ENCODE data around the genes ADGRE1 and MBD3L5.

DNA sequence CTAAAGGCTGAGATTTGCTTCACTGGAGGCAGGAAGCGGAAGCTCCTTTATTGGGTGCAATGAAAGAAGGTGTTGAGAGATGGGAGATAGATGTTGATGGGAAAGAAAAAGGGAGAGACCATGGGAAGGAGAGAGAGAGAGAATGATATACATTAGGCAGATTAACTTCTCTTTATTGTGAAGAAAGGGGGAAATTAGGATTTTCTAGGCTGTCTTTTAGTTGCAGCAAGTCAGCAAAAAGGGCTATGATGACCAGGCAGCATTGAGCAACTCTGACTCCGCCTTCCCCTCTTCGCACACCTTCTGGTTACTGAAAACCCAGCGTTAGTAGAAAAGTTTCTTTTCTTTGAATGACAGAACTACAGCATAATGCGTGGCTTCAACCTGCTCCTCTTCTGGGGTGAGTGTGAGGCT, at the start of gene ADGRE1:
Gene ADGRE1 (plus strand): TSS at position 340 of the 414 bp plus-strand sequence.
- PRO-cap: no peak

GRCh38 chr19:7030178-7030876, at the start of gene MBD3L5:
Gene MBD3L5, plus strand, starts transcription at chr19:7030578.
- PRO-cap: no peak

DNA sequence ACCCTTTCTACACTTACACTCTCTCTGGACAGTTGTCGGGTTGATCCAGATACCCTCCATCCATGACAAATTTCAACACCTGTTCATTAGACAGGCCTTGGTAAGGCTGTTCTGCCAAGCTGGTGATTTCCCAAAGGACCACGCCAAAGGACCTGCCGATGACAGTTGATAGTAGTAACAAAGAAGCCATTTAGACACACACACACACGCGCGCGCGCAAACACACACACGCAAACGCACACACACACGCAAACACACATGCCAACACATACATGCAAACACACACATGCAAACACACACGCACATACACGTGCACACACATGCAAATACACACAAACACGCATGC, 49.9 kb downstream of the ZNF557 start:
- PRO-cap: no peak

DNA sequence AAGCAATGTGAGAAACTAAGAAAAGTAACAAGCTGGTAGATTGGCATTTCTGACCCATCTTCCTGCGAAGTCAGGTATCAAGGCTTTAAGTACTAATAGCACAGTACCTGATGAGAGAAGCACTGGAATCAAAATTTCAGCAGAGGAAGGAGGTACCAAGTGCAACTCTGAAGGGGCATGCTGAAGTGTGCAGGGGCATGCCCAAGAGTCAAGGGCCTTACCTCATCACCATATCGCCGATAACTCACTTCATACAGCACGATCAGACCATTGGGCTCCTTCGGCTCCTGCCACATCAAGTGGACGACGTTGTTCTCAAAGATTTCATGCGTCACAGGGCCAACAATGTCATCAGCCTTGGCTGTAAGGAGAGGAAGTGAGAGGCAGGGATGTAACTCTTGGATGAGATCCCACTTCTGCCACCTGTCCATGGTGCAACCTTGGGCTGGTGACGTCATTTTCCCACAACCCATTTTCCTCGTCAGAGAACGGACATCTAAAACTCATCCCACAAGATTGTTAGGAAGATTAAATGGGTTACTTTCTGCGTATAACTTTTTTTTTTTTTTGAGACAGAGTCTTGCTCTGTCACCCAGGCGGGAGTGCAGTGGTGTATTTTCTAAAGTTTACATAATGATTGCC, 72.1 kb downstream of the ZNF557 start:
- PRO-cap: no peak

GRCh38 chr19:7211453-7212056, 82.7 kb downstream of the INSR start:
- PRO-cap: no peak

GRCh38 chr19:7500742-7501725, 3.7 kb downstream of the TEX45 start:
- PRO-cap: bidirectional peak, plus-strand start at chr19:7501285, minus-strand start at chr19:7501166

DNA sequence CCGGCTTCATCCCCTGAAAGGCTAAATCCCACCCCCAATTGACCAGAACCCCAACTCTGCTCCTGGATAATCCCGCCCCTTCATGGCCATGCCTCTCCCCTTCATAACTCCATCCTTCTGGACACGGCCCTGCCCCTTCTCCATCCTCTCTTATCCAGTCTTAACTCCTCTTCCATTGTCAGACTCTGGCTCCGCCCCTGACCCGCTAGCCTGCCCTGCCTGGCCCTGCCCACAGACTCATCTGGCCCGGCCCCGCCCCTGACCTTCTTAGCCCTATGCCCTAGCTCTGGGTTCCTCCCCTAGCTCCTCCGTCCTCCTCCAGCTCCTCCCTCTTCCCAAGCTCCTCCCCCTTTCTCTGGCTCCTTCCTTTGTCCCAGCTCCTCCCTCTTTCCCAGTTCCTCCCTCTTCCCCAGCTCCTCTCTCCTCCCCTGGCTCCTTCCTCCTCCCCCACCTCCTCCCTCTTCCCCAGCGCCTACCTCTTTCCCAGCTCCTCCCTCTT, 9.1 kb downstream of the TEX45 start:
- PRO-cap: no peak

GRCh38 chr19:7553483-7553960, 18.0 kb downstream of the PNPLA6 start:
- PRO-cap: no peak

DNA sequence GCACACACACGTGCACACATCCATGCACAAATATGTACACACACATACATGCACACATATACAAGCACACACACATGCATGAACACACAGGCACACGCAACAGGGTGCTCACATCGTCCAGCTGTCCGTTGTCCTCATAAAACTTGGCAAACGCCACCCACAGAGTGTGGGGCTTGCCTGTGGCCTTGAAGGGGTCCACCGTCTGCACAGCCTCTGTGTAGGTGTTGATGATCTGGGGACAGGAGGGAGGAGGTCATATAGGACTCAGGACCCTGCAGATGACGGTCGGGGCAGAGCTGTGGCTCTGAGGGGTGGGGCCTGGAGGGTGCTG, 6.3 kb downstream of the XAB2 start:
- PRO-cap: no peak

GRCh38 chr19:7630248-7630692, 677 bp downstream of the PET100 start:
- PRO-cap: no peak

GRCh38 chr19:7637309-7638234, 662 bp downstream of the STXBP2 start:
- PRO-cap: unidirectional peak, minus-strand start at chr19:7637721; unidirectional peak, minus-strand start at chr19:7637799

DNA sequence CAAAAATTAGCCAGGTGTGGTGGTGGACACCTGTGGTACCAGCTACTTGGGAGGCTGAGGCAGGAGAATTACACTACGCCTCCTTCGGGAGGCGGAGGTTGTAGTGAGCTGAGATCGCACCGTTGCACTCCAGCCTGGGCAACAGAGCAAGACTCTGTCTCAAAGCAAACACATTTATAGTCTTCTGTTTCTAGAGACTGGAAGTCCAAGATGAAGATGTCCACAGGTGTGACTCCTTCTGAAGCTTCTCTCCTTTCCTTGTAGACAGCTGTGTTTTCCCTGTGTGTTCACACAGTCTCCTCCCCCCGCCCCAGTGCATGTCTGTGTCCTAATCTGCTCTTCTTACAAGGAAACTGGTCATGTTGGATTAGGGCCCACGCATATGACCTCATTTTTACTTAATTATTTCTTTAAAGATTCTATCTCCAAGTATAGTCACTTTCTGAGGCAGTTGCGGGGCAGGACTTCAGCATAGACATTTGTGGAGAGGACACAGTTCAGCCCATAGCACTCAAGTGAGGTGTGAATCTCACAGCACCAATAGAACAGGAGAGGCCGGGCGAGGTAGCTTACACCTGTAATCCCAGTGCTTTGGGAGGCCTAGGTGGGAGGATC, 12.4 kb downstream of the STXBP2 start:
- PRO-cap: no peak

DNA sequence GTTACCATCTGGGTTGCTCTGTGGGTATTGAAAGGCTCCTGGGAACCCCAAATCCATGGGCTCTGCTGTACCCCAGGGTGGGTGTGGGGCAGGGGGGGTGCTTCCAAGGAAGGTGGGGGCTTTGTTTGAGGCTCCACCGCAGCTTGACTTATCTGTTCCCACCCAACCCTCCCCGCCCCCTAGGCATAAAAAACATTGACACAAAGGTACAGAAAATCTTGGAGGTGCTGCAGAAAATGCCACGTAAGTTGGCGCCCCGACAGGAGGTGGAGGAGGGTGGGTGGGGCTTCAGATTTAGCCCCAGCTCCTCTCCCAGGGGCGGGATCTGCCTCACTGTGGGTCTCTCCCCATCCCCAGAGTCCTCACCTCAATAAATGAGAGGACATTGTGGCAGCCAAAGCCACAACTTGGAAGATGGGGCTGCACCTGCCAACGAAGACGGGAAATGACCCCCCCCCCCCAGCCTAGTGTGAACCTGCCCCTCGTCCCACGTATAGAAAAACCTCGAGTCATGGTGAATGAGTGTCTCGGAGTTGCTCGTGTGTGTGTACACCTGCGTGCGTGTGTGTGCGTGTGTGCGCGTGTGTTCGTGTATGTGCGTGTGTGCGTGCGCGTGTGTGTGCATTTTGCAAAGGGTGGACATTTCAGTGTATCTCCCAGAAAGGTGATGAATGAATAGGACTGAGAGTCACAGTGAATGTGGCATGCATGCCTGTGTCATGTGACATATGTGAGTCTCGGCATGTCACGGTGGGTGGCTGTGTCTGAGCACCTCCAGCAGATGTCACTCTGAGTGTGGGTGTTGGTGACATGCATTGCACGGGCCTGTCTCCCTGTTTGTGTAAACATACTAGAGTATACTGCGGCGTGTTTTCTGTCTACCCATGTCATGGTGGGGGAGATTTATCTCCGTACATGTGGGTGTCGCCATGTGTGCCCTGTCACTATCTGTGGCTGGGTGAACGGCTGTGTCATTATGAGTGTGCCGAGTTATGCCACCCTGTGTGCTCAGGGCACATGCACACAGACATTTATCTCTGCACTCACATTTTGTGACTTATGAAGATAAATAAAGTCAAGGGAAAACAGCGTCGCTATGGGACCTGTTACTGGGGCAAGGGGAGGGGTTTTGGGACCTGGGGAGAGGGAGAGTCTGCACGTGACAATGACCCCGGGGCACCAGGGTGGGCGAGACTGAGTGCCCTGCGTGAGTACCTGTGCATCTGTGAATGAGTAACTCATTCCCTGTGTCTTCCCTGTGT, 1.5 kb upstream of the TRAPPC5 start:
- PRO-cap: no peak

DNA sequence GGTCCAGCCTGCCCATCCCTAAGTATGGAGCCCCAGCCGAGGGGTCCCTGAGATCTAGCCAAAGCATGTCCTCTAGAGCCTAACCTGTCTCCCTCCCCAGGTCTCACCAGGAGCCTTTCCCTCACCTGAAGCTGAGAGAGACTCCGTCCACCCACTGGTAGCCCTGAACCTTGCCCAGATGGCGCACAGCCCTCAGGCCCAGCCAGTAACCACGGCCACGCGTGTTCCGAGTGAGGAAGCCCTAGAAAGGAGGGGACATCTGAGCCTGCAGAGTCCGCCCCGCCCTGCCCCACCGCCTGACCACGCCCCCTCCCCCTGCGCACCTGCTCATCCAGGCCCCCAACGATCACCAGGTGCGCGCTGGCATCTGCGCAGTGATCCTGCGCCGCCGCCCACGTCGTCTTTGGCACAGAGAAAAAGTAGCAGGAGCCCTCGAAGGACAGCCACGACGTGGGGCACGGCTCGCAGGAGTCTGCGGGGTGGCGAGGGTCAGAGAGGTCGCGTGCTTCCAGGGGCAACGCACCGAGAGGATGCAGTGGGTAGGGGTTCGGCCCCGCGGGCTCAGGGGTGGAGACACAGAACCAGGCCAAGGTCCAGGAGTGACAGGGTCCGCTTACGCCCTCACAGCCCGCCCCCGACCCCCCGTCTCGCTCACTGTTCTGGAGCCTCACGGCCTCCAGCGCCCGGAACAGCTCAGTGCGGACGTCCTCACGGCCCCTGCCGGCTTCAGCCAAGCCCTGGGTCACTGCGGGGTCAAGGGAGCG, 2.0 kb downstream of the CLEC4G start:
- PRO-cap: no peak

- PRO-cap: no peak
Observed at GRCh38 chr19:7788289-7788458, 25.1 kb downstream of the CLEC4M start.

DNA sequence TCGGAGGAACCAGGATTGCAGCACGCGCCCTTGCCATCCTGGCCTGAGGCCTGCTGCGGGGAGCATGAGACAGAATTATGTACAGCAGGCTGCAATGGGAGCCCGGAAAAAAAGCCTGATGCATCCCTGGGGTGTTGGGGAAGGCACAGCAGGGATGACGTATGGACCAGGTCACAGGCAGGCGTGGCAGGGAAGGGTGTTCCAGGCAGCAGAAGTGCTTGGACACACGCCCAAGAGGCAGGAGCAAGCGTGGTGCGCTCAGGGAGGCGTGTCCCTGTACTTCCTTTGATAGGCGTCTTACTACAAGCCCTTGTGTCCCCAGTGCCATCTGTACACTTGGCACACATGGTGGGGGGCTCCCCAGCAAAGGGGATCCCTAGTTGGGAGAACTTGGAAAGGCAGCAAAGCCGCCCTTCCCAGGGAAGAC, 3.4 kb downstream of the EVI5L start:
- PRO-cap: bidirectional peak, plus-strand start at position 227 of the sequence, minus-strand start at position 109 of the sequence

DNA sequence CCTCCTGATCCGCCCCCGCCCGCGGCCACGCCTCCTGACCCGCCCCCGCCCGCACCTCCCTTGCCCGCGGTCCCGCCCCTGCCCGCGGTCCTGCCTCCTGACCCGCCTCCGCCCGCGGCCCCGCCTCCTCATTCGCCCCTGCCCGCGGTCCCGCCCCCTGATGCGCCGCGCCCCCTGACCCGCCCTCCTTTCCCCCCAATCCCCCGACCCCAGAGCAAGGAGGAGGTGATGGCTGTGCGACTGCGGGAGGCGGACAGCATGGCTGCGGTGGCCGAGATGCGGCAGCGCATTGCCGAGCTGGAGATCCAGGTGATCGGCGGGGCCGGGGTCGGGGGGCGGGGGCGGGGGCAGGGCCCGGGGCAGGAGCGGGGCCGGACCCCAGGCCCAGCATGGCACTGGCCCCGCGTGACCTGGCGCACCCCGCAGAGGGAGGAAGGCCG, 11.4 kb downstream of the PRR36 start:
- PRO-cap: no peak

GRCh38 chr19:7900536-7901235, 3.0 kb upstream of the MAP2K7 start:
- PRO-cap: no peak

DNA sequence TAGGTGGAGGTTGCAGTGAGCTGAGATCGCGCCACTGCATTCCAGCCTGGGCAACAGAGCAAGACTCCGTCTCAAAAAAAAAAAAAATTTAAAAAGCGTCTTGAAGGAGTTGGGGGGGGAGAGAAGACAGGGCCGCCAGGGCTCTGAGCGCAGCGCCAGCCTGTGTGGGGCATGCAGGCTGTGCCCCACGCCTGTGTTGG, 3.3 kb downstream of the MAP2K7 start:
- PRO-cap: no peak

DNA sequence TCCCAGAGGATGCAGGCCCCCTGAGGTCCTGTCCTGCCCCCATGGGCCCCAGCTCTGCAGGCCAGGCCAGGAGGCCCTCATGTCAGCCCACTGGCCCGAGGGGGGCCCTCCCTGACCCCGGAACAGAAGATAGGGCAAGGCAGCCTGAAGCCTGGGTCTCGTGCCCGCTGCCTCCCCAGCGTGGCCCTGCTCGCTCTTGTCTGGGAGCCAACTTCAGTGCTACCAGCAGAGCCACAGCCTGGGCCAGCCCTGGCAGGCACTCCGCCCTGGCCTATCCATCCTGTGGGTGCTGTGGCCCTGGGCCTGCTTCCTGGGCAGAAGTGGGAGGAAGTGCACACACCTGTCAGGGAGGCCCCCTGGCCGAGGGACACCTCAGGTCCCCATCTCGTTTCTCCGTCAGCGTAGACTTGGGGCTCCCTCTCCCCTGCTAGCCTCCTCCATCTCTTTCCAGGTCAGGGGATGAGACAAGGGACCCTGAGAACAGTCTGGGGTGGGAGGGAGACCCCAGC, 5.5 kb downstream of the MAP2K7 start:
- PRO-cap: no peak

All from Metastatic Lung Carcinoma in the Adrenal Gland (tissue), 1 donor.